Mesangial cell (primary cell): ENCODE measurements around the genes GALNT3 and CERS6.

DNA sequence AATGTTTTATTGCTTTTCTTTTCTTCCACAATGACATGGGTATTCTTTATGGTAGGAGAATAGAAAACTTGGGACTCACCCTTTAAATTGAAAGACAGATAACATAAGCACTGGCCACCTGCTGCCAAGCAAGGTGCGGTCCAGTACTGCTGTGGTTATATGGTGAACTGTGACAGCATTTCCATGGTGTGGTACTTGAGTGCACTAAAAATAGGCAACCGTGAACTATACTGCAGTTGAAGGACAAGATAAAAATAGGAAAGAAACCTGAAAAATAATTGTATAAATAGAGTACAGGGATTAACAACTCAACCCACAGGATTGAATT, 54.4 kb upstream of the GRB14 start:
- RAMPAGE, long total RNA: no peak

DNA sequence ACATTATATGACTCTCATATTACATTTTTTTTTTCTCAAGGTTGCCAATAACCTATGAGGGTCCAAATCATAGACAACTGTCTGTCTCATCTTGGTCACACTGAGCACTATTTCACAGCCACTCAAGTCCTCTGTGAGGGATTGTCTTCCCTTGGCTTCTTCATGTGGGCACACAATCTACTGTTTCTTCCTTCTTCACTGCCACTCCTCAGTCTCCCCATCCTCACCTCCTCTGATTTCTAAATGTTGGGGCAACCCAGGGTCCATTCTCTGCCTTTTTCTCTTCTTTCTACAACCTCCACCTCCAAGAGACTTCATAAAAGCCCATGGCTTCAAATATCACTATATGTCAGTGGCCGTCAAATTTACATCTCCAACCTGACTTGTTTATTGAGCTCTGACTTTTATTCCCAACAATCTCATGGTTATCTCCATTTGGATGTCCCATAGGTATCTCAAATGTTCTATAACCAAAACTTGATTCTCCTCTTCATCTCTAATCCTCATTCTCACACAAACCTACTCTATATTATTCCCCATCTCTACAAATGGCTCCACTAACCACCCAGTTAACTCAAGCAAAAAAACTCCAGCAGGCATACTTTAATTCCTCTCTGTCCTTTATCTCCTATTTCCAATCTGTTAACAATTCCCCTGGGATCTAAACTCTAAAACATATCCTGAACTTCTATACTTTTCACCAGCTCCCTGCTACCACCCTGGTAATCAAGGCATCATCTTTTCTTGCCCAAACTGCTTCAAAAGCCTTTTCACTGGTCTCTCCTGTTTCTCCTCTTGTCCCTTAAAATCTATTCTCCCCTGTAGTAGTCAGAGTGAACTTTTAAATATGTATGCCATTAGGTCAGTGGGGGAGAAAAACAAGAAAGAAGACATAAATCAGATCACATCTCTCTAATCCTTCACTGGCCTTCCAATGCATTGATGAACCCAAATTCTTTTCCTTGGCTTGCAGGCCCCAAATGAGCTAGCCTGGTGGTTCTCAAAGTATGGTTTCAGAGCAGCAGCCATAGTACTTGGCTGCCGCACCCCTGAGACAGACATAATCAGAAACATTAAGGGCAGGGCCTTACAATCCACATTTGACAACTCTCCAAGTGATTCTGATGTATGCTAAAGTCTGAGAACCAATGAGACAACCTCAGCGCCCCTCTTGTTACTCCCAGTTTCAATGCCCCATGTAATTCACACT, 91.4 kb downstream of the COBLL1 start:
- RAMPAGE, long total RNA: no peak

DNA sequence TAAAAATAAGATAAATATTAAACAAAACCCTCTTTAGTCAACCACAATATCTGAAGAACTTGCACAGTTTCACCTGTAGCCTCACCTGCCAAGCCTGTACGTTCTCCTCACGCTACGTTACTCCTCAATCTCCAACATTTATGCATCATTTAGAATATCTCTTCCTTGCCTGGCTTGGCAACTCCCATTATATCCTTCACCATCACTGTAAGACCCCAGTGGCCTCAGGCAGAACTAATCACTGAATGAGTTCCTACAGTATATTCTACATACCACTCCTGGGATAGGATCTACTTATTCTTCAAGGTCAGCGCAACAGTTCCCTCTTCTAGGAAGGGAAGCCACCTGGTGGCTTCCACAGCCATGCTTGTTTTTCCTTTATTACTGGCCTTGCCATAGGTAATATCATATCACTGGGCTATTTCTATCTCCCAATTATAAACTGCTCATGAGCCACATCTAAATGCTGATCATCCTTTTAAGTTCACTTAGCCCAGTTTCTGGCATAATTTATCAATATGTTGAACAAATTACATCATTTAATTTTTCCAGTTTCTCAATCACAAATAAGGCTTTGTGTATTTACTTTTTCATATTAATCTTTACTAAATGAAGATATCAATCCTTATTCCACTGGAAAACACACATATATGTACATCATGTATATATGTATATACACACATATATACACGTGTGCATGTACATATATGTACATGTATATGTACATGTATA, 24.0 kb downstream of the COBLL1 start:
- RAMPAGE, long total RNA: no peak

- RAMPAGE, long total RNA: no peak
These were observed 562 bp downstream of the COBLL1 start for GRCh38 chr2:164840867-164841655.

GRCh38 chr2:164843598-164844172, 2.1 kb upstream of the COBLL1 start:
- RAMPAGE, long total RNA: no peak

- RAMPAGE, long total RNA: no peak
These were observed 45.7 kb upstream of the COBLL1 start for GRCh38 chr2:164887404-164887651.

DNA sequence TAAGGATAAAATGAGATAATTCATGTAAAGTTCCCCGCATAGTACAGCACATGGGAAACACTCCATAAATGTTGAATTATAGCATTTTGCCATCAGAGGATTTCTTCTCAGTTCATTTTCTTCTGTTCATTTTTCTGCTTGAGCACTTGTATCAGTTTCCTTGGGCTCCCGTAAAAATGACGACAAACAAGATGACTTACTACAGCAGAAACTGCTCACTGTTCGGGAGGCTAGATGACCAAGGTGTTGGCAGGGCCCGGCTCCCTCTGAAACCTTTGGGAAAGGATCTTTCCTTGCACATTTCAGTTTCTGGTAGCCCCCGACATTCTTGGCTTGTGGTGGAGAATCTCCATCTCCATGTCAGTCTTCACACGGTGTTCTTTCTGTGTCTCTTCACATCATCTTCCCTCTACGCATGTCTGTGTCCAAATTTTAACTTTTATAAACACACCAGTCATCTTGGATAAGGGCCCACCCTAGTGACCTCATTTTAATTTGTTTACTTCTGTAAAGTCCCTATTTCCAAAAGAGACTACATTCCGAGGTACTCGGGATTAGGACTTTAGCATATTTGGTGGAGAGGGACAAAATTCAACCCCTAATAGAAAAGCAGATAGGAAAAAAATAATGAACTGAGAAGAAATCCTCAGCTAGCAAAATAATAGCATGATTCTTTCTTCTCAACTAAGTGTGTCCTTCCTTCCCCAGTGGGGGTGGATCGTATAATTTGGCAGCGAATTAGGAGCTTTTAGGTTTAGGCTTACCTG, 138.4 kb downstream of the GALNT3 start:
- RAMPAGE, long total RNA: no peak

GRCh38 chr2:165793697-165794466, at the start of gene GALNT3:
Gene GALNT3 (minus strand): TSS chr2:165794247.
- RAMPAGE, long total RNA: start-site peak on the minus strand at chr2:165794183-165794293, 394 reads

DNA sequence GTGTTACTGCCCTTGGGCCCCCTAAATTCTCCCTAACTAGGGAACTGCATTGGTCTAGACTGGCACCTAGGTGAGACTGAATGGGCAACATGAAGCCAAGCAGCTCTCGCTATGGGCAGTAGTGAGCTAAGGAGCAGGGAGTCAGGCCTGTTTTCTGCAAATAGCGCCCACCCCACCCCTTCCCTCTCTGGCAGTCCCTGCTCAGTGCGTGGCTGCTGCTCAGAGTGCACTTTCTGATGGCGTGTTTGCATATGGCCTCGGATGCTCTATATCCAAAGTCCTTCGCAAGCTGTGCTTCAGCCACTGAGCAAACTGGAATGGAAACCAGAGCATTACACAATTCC, 420.0 kb downstream of the STK39 start:
- RAMPAGE, long total RNA: no peak

- RAMPAGE, long total RNA: no peak
These were observed 419.7 kb downstream of the STK39 start for GRCh38 chr2:167827757-167827998.

DNA sequence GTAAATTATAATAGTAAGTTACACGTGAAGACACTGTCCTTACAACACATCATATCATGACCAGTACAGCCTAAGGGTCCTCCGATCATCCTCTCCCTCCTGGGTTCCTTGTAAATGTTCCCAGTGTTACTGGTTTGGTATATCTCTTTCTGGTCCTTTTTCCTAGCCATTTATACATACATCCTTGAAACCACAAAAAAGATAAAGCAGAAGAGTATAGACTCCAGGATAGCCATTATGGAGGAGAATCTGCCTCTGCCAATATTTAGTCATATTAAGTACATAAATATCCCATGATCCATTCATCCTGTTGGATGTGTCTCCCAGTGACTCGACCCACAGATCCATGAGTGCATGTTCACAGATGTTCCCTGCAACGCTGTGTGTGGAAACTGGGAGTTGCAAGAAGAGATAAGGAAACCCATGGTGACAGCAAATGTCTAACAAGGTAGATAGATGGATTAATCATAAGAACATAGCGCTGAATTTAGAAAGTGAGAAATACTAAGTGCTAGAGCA, 34.6 kb downstream of the STK39 start:
- RAMPAGE, long total RNA: no peak

GRCh38 chr2:168245089-168245572, 2.3 kb downstream of the STK39 start:
- RAMPAGE, long total RNA: no peak

DNA sequence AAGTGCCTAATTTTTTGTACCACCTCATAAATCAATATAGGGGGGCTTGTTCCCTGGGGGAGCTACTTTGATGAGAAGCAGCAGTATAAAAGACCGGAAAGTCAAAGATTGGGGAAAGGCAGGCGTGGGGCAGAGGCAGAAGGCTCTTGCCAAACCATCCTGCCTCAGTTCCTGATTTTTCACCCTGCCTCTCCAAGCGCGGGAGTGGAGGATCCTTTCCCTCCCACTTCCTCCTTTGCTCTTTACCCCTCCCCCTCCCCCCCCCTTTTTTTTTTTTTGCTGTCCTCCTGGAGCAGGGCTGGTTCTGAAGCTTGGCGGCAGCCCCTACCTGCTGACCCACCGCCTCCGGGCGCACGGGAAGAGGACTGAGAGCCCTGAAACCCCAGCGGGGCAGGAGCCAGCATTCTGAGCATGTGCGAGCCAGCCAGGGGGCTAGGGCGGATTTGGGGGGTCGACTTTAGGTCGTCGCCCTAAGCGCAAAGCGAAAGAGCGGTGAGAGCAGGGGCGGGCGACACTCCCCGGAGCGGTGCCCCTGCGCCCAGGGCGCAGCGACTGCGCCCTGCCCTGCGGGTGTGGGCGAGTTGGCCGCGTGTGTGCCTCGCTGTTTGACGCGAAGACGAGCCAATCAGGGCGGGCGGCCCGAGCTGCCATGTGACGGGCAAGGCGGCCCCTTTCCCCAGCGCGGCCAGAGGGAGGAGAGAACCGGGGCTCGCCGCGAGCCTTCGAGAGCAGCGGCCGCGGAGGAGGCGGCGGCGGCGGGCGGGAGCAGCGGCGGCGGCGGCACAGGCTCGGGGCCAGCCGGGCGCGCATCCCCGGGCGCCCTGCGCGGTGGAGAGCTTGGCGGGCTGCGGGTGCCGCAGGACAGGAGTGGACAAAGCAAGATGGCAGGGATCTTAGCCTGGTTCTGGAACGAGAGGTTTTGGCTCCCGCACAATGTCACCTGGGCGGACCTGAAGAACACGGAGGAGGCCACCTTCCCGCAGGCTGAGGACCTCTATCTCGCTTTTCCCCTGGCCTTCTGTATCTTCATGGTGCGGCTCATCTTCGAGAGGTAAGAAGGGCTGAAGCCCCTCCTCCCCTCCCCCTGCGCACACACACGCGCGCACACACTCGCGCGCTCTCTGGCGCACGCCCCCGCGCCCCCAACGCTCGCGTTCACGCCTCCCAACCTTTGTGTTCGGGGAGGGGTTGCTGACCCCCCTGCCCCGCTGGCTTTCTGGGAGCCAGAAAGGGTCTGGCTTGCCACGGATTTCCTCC, at the start of gene CERS6:
Gene CERS6, plus strand, starts transcription at position 705 of the 1,257 bp plus-strand sequence.
- RAMPAGE, long total RNA: no peak

- RAMPAGE, long total RNA: no peak
These were observed 1.4 kb downstream of the CERS6 start for GRCh38 chr2:168457322-168457998.

- RAMPAGE, long total RNA: no peak
These were observed 24.3 kb downstream of the CERS6 start for GRCh38 chr2:168480319-168480838.

DNA sequence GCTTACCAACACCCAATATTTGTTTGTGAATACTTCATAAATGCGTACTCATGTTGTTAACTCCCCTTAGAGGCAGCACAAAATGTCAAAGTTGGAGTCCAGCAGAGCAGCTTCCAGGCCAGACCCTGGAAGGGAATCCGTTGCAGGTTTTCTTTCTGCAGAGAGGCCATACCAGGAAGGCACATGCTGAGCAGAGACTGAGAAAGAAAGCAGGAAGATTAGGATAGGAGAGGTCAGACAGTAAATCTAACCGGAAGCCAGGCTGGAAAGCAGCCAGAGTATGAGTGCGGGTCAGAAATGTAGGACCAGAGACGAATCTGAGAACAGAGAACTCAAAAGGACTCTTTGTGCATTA, 4.1 kb upstream of the NOSTRIN start:
- RAMPAGE, long total RNA: no peak

DNA sequence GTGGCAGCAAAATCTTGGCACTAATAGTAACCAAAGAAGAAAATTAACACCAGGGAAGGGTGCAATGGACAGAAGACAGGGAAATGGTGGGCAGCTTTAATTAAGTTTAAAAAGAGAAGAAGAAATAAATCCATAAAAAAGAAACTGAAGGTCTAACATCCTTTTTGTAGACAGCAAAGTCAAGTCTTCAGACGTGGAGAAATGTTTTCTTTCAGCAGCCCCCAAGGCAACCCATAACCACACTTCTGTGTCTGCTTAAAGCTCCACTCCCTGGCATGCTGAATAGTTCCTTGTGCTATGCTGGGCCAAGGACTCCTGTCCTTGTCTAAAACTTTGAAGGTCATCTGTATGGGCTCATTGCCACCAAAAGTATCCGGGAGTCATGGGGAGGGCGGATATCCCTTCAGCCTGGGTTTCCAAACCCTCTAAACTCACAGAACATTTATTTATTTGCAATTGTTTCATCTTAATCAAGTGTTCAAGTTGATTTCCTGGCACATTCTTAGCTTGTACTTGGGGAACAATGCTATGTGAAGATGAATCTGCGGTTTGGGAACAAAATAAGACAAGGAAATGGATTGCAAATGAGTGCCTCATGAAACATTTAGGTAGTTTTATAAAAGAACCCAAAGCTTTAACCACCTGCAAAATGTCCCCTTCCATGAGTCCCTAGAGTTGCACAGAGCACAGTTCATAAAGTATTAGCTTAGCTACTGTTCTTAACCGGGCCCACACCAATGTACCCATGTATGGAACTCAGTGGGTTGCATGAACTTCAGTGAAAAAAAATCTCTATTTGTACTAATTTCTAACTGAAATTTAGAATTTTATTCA, 1.8 kb downstream of the NOSTRIN start:
- RAMPAGE, long total RNA: no peak

DNA sequence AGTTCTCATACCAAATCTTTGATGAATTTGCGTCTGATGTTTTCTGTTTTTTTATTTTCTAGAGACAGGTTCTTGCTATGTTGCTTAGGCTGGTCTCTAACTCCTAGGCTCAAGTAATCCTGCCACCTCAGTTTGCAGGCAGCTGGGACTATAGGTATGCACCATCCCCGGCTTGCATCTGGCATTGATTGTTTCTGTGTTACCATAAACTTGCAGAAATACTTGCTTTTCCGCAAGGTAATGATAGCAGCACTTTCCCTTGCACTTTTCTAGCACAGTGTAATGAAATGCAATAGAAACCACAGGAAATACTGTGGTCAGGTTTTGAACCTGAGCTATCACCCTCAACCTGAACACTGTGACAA, 38.2 kb downstream of the DHRS9 start:
- RAMPAGE, long total RNA: no peak

DNA sequence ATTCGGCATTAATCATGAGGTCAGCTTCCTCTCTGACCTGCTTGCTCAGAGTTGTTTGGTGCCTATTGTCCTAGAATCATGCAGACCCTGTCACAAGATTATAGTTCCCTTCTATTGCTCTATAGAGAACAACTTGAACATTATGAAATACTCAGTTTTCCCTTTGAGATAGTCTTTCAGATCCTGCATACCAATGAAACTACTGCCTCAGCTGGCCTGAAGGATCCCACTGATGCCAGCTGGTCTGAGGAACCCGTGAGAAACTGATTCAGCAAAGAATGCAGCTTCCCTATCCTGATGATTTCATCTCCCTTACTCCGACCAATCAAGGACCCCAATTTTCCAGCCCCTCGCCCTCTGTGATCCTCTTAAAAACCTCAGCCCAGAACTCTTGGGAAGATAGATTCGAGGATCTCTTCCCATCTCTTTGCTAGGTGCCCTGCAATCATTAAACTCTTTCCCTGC, 868 bp upstream of the BBS5 start:
- RAMPAGE, long total RNA: no peak

DNA sequence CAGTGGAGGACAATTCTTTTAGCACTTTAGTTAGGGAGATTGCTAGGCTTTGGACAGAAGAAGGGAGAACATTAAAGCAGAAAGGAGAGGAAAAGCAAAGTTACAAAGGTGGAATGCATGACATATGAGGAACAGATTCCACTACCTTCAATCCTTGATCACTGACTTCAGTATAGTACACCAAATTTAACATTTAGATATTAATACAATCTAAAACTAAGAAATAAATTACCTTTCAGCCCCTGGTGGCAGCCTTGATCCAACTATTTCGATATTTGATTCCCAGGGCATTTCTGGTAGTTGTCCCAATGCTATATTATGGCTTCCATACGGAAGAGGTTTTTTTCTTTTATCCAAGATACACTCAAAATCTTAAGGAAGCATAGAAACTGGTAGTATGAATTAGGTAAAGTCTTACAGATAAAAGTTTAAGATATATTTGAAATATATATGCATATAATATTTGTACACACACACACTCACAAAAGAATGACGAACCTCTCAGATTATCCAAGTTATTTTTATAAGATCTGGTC, 21.7 kb downstream of the KLHL41 start:
- RAMPAGE, long total RNA: no peak